Mammary microvascular endothelial cell (primary cell): ENCODE measurements around a stretch of chr11.

GRCh38 chr11:57425783-57426368 lies 1.0 kb downstream of the SLC43A3 start:
- RAMPAGE, long total RNA: no peak

DNA sequence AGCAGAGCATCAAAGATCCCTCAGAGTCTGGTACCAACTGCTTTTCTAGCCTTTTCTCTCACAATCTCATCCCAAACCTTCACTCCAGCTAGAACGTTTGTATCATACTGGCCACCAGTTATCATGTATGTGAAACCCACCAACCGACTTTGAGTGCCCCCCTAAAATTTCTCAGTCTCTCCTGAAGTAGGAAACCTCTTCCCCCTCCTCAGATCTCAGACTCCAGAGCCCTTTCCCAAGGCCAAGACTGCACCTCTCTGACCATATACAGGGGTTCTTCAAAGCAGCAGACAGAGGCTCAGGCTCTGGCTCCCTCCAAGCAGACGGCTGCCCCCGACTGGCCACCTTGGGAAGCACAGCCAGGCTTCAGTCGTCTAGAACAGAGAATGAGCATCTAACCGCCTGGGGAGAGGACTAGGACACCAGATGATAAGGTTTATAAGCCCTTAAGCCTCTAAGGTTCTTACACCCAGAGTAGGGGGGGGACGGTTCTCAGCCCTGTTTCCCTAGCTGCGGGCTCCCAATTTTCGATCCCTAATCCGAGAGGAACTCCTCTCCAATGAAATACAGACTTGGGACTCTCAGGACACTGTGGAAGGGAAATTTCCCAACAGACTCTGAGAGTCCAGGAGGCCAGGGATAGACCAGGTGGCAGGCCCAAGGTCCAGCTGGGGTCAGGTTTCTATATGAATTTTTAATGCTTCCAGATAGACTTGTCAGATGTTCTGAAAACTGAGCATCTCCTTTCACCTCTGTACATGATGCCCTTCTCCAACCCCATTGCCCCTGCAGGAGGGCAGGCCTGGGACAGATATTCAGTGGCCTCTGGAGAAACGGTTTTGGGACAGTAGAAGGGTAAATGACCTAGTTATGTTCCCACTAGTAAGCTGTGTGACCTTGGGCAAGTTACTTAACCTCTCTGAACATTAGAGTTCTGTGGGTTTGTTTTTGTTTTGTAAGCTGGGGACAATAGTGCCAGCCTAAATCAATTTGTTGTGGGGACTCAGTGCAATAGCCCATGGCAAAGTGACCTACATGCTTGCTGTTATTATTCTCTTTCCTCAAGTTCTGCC lies 20.2 kb downstream of the RTN4RL2 start:
- RAMPAGE, long total RNA: no peak

- RAMPAGE, long total RNA: no peak
Observed at GRCh38 chr11:57566749-57567463, 566 bp downstream of the UBE2L6 start.

DNA sequence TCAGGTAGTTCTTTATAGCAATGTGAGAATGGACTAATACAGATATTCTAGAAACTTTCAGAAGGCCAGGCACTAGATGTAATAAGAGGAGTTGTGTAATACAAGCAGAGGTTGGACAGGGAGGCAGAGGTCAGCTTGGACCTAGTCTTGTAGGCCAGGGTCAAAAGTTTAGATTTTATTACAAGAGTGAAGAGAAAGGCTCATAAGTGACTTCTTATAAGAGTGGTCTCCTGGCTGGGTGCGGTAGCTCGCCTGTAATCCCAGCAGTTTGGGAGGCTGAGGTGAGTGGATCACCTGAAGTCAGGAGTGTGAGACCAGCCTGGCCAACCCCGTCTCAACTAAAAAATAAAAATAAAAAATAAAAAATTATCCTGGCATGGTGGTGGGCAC lies 9.1 kb upstream of the SERPING1 start:
- RAMPAGE, long total RNA: no peak

GRCh38 chr11:57668864-57669150 lies 893 bp downstream of the ZDHHC5 start:
- RAMPAGE, long total RNA: no peak

DNA sequence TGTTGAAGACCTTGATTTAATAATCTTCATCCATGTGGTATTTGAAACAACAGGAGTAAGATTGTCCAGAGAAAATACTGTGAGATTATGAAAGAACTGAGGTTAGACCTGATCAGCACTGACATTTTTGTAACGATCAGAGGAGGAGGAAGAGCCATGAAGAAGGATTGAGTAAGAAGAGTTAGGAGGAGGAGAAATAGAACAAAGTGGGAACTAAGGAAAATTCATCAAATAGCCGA lies 15.7 kb downstream of the ZDHHC5 start:
- RAMPAGE, long total RNA: no peak

DNA sequence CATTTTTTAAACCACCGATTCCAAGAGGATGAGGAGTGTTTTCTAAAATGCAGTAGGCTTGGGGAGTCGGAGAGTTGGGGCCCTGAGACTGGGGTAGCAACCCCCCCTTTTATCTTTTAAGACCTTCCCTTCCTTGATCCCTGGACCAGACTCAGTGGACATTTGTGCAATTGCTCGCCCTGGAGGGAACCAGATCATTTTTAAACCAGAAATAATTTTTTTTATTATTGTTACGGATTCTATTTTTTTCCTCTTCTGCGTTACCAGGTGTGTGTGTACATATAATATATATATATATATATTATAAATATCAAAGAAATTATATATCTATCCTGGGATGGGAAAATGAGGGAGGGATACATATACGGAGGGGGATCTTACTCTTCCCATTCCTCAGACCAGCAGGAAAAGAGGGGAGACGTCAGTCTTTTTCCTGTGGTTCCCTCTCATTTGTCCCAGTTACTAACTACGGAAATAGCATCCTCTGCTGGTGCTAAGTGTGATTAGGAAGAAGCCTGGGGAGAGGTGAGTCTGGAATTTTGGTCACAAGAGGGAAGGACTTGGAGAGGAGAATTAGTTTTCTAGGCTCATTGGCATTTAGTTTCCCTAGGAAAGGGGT lies 11.8 kb downstream of the MED19 start:
- RAMPAGE, long total RNA: no peak

- RAMPAGE, long total RNA: no peak
Observed at GRCh38 chr11:57900283-57900887, 123.3 kb upstream of the OR9Q1 start.

GRCh38 chr11:59009568-59010047 lies 70.3 kb downstream of the GLYATL1 start:
- RAMPAGE, long total RNA: no peak

DNA sequence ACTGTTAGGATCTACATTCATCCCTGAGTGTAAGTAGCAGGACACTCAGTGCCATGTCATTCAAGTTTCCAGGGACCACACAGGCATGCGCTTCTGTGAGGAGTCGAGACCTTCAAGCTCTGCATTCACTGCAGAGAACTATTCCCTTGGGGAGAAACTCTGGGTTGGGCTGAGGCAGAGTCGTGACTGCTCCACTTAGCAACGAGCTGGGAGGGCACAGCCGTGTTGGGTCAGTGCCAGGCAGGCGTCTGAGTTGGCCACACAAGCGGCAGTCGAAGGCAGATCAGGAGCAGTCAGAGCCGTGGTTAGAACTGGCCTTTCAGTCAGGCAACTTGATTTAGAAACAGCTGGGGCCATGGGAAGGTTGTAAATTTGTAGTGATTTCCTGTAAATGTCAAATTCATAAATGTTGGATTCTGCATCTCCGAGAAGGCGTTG lies 14.7 kb downstream of the MPEG1 start:
- RAMPAGE, long total RNA: no peak

DNA sequence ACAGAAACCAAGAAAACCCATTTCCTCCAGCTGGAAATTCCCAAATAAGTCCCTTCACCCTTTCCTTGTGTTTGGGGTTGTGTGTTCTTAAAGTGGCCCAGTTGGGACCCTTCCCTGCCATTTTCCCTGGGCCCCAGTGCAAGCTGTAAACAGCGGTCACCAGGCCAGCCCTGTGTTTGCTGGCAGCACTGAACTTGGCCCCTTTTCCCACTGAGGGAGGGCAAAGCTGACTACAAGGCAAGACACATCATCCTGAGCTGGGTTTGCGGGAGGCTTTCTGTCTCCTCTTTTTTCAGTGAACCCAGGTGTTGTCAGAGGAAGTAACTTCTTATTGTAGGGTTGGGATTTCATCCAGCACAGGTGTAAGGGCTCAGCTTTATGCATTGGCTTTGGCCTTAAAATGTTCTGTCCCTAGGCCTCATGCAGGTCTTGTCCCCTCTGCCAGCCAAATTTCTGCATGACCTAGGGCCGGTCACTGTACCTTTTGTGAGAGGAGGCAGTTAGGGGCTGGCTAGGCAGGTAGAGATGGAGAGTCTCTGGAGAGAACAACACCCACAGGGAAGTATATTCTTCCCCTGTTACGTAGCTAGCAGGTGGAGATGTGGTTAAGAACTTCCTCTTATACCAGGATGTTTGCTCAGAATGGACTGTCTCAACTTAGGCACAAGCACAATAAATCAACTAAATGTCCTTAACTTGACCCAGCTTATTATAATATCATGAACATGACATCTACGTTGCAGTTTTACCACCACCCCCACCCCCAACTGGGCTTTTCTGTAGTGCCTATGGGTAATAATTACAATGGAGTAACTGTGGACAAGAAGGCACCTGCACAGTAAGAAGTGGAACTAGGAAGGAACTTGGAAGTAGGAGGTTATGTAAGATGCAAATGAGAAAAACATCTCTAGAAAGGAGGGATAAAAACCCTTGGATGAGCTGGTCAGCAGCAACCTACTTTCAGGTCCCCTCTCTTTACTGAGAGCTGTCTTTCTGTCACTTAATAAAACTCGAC lies 60.5 kb upstream of the MPEG1 start:
- RAMPAGE, long total RNA: no peak

DNA sequence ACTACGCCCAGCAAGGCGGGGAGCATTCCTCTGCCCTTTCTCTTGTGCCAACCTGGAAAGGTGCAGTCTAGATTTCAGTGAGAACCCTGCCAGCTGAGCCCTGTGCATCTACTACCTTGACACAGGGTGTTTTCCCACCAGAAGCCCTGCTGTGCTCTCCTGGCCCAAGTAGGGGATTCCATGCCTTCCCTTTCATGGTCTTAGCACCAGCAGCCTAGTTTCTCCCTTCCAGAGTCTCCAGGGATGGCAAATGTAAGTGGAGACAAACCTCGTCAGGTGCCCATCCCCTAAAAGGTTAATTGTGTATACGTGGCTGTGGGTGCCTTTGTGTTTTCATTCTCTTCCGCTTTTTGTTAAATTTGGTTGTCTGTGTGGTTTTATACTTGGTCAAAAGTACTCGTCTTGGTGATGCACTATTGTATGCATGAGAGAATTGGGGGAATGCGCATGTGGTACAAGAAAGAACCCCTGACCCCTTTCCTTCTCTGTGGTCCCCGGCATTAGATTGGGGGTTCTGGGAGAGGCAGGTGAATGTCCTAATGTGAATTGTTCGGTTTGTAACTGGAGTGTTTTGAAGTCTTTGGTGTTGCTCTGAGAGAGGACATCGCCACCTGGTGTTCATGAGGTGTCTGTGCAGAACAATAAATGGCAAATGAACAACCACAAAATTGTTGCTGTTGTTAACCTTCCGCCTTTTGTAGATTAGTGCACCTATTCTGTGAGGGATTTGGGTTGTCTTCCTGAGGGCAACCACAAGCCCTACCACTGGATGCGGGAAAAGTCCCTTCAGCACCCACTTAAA lies 71.6 kb upstream of the MPEG1 start:
- RAMPAGE, long total RNA: no peak

DNA sequence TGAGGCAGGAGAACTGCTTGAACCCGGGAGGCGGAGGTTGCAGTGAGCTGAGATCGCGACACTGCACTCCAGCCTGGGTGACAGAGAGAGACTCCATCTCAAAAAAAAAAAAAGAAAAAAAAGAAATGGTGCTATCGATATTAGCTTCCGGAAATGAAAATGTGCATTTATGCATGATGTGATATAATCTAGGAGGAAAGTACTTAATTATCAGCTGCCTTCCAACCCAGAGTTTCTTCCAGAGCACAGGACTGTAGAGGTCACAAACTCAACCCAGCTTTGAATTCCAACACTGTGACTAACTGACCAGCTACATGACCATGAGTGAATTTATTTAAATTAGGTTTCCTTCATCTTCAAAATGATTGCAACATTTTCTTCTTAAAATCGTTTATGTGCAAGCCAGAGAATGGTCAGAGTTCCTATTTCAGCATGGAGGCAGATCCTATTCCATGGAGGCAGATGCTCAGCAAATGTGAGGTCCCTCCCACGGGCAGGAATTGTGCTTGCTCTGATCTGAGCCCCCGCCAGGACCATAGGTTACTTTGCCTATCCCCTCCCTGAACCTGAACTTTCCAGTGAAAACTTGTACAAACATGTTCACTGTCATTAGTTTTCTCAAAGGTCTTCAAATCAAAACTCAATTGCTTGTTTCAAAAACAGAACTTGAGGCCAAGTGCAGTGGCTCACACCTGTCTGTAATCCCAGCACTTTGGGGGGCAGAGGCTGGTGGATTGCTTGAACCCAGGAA lies 42.3 kb downstream of the OSBP start:
- RAMPAGE, long total RNA: no peak

- RAMPAGE, long total RNA: no peak
Observed at GRCh38 chr11:59580006-59580365, 35.6 kb downstream of the OSBP start.

GRCh38 chr11:59644413-59644885 lies 24.4 kb downstream of the PATL1 start:
- RAMPAGE, long total RNA: no peak

GRCh38 chr11:59666695-59667262 lies 2.1 kb downstream of the PATL1 start:
- RAMPAGE, long total RNA: no peak

DNA sequence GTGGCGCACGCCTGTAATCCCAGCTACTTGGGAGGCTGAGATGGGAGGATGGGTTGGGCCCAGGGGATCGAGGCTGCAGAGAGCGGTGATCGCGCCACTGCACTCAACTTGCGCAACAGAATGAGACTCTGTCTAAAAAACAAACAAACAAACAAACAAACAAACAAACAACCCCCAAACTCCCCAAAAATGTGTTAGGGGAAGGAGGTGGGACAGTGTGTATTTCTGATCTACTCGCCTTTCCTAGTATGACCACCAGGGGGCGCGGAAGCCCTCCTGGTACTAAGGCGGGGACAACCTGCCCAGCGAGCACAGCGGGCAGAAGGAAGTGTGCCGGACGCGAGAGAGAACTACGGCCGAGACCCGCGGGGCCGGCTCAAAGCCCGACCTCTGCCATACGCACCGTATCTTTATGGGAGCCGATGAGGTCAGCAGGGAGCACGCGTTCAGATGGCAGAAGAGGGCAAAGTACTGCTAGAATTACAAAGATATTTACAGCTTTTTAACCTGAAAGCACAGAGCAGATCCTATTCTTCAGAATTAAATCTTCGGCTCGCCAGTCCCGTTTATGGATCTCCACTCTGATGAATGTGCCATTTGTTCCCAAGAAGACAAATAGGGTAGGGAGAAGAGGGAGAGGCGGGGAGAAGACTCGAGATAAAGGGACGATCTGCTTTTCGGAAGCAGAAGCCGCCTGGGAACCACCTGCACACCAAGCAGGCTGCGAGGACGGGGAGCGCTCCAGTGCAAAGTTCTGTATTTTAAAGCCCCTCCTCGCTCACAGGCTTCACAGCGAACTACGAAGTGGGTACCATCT lies 1.1 kb upstream of the STX3 start:
- RAMPAGE, long total RNA: no peak

GRCh38 chr11:59809443-59809832 lies 1.1 kb downstream of the MRPL16 start:
- RAMPAGE, long total RNA: no peak

- RAMPAGE, long total RNA: no peak
Observed at GRCh38 chr11:59815836-59816467, 5.4 kb upstream of the MRPL16 start.

- RAMPAGE, long total RNA: no peak
Observed at GRCh38 chr11:59891473-59892138, 13.0 kb downstream of the OOSP3 start.